Daoy (cell line): Measurements from ENCODE around the gene CSNK2A3.

- RAMPAGE, long total RNA = no peak
Measured at GRCh38 chr11:10230544-10231379, 63.3 kb downstream of the SBF2 start.

DNA sequence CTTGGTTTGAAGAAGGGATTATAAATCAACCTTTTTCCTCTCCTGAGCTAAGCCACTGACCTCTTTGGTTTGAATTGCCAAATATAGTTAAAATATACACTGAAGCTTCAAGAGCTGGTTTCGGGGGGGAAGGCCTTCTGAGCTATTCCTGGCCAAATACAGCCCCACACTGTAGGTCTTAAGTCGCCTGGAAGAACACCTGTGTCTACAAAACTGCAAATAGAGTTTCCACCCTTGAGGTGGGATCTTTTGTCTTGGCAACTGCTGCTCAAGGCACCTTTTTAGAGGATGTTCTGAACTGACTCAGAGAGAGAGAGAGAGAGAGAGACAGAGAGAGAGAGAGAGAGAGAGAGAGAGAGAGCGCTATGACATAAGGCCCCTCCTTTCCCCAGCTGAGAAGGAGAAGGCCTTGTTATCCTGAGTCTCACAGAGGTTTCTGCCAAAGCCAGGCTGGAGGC, 5.5 kb downstream of the ADM start:
- RAMPAGE, long total RNA = no peak

DNA sequence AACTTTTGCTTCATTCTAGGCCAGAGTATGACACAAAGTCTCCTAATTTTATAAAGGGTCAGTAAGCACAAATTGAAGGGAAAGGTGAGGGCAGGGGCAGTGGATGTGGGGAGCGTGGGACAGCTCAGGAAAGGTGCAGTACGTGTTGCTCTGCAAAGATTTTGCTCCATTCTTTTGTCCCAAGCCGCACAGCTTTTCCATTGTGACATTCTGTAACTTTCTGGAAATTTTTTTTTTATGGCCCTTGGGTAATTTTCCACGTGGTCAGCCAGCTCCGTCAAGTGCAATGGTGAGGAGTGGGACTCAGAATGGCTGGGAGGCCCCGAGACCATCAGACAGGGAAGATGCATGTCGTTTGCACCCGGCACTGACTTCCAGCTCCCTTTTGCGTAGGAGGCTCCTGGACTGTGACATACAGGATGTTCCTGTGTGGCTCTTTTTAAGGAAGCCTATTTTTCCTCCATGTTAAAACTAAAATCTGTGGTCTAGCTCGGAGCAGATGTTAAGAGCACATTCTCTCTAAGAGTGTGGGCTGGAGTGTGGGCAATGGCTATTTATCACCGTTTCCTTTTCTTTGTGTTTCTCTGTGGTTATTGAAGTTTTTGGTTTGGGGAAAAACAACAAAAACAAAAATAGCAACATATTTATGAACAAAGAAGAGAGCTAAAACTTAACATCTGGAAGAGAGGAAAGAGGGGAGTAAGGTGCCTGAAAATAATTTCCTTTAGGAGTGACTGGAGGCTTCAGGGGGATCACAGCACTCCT, 41.0 kb upstream of the AMPD3 start:
- RAMPAGE, long total RNA = no peak

DNA sequence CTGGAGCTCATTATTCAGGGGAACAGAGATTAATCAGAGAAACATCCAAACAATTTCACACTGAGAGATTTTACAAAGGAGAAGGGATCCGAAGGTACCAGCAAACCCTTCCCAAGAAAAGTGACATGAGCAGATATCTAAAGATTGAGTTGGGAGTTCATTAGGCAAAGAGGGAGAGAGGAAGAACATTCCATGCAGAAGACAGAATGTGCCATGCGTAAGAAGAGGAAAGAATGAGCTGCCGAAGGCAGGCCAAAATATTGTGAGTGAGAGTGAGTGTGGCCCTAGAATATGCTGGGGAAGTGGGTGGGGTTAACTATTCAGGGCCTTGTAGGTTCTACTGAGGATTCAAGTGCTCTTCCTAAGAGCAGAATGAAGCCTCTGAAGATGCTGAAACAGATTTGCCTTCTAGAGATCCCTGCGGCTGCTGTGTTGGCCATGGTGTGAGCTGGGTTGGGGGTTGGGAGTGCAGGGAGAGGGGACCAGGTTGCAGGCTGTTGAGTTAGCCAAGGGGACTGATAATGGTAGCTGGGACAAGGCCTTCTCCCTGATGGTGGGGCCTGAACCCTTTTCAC, 50.1 kb upstream of the LYVE1 start:
- RAMPAGE, long total RNA = no peak

DNA sequence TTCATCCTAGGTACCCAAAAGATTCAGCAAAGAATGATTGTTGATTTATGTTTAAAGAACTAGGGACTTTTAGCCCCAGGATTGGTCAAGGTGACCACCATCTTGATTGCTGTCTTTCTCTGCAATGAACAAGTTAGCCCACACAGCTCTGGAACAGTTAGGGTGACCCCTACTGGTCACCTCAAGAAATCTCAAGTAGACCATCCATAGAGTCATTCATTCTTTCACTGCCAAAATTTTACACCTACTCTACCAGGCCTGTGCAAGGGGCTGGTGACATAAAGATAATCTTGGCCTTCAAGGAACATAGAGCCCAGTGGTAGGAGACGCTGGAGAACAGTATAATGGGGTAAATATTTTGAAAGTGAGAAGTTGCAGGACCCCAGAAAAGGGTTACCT, 39.3 kb downstream of the IRAG1 start:
- RAMPAGE, long total RNA = no peak

DNA sequence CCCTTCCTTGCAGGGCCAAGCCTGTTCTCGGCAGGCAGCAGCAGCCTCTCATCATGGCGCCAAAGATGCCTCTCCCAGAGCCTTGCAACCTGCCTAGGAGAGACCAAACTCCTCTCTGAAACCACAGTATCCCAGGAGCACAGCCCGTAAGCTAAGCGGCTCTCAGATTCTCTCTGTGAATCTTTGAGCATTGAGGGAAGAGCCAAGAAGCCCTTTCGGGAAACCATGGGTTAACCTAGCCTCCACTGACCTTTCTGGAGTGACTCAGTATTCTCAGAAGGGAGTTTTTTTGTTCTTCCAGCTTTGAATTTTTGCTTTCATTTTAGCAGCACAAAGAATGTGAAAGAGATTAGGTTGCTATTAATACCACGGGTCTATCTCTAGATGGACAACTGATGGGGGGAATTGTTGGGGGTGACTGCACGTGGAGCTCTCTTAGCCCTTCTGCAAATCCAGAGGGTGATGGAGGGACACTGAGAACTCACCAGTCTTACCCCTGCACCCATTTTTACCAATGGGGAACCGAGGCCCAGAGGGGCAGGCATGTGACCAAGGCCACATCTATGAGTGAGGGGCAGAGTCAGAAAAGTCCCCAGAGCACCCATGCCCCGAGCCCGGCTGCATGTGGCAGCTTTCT, 36.1 kb downstream of the IRAG1 start:
- RAMPAGE, long total RNA = no peak

GRCh38 chr11:10659526-10660084, 34.0 kb downstream of the IRAG1 start:
- RAMPAGE, long total RNA = no peak

DNA sequence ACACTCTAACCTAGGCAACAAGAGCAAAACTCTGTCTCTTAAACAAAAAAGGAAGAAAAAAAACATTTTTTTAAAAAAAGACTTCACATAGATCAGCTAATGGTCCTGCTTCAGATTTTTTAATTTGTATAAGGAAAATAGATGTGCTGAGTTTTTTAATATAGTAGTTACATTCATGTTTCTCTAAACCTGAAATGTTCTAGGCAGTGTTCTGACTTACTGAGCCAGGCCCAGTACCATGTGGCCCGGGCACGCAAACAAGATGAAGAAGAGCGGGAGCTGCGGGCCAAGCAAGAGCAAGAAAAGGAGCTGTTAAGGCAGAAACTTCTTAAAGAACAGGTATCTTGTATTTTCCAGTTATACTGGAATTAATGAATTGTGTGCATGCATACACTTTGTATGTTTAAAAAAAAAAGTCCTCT, 21.3 kb downstream of the CTR9 start:
- RAMPAGE, long total RNA = no peak

GRCh38 chr11:10800391-10801215, 8.1 kb downstream of the EIF4G2 start:
- RAMPAGE, long total RNA = no peak

- RAMPAGE, long total RNA = no peak
Measured at GRCh38 chr11:10823057-10823699, 14.5 kb upstream of the EIF4G2 start.

DNA sequence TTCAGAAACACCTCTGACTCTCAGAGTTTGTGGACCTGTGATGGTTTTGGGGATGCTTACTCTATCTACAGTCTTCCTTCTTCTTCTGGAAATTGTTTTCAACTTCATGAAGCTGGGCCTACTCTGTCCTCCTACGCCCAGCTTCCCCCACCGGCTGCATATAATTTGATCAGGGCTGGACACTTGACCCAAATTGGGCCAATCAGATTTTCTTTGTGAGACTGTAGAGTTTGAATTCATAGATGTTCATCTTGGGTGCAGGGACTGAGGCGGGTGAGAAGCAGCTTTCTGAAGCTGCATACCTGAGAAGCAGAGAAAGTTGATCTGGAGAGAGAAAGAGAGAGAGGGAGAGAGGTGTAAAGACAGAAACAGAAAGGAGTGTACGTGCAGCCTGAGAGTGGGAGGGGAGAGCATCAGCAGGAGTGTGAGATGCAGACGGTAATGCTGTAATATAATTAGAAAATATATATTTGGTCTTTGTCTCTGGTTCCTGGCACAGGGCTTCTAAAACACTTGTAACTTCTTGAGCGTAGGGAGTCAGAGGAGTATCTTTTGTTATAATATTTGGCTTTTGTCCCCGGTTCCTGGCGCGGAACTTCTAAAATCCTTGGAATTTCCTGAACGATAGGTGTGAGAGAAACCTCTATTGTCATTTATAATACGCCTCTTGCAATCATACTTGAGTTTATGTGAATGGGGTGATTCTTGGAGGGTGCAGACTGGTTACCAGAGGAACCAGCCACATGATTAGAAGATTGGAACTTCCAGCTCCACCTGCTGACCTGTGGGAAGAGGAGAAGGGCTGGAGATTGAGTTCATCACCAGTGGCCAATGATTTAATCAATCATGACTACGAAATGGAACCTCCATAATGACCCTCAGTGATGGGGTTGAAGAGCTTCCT, 53.9 kb upstream of the ZBED5 start:
- RAMPAGE, long total RNA = no peak

- RAMPAGE, long total RNA = no peak
Measured at GRCh38 chr11:10932050-10932556, 74.2 kb upstream of the ZBED5 start.

DNA sequence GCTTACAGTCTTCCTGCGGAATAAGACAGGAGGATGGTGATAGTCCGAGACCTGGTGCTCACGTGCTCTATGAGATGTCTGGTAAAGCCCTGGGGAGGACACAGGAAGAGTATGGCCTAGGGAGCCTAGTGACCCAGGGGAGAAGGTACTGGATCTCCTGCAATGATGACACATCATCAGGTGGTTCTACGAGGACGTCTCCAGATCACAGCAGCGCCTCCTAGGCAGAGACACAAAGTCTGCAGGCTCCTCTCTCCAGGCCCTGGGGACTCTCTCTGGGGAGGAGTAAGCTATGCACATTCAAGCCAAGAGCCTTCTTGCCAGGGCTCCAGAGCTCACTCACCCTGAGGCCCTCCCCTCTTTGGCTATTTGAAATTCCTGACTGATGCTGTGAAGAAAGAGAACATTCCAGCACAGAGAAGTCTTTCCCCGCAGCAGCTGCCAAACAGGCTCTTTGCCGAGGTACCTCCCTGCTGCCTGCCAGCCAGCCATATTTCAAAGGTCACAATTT, 205.0 kb downstream of the CSNK2A3 start:
- RAMPAGE, long total RNA = no peak

DNA sequence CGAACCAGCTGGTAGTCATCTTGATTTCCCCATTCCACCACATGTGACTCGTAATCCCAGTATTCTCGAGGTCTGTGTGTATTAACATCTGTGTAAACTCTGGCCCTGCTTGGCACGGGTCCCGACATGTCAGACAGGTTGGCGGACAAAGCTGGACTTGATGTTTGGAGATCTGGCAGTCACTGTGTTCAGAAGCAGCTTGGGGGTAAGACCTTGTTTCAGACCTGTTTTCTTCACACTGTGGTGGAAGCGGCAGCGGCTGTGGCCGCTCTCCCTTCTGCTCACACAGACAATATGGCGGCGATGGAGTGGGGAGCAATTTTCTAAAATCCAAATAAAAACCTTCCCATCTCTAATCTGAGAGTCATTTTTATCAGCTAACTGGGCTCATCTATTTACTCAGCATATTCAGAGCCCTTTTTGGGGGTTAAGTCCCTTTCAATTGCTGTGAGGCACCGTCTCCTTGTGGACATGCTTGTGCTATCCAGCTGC, at the start of gene CSNK2A3:
CSNK2A3 (minus strand) TSS at position 259 of the 492 bp plus-strand sequence.
- RAMPAGE, long total RNA = no peak

DNA sequence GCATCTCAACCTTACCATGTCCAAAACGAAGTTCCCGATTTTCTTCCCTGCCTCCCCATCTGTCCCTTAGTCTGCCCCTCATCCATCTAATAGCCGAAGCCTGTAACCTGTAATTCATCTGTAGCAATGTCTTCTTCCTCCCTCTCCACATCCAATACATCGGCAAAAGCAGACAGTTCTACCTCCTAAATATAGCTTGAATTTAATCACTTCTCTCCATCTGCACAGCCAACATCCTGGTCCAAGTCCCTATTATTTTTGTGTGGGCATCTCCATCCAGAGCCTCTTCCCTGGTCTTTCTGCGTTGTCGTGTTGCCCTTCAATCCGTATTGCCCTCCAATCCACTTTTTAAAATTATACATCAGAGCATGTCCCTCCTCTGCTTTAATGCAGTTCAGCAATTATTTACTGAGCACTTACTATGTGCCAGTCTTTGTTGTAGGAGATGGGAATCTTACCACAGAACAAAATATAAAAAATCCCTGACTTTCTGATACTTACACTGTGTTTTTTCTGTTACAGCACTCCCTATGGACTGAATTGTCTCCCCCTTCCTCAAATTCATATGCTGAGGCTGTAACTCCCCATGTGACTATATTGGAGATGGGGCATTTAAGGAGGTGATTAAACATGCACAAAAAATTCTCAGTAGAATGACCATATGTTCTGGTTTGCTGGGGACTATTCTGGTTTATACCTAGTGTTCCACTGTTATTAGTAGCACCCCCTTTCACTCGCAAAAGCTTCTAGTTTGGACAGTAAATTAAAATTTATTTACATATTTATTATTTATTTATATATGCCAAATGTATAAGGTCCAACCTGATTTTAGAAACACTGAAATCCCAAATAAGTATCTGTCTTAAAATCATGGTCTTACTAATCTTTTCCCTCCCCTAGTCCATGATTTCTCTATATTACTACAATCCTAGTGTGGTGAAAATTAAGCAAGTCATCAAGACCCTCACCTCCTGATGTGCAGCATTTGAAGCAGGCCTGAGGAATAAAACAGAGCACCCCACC, 2.0 kb upstream of the CSNK2A3 start:
- RAMPAGE, long total RNA = no peak

DNA sequence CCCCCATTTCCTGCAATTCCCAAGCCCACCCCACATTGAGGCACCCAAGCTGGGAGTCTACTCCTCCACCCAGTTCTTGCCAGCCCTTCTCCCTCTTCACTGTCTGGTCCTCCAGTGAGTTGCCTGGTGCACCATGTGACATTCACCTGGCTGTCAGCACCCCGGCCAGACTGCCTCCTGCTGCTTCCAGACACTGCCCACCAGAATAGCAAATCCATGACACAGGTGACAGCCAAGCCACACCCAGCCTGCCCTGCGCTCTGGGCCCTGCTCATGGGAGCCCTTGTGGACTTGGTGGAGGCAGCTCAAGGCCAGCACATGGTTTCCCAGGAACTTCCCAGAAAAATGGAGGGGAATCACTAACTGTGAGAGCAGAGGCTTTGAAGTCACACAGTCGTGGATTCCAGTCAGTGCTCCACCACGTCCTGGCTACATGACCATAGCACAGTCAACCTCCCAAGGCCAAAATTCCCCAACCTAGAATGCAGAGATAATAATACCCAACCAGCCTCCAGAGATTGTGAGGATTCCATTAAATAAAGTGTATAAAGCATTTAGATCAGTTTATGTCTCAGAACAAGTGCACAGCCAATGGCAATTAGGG, 96.4 kb upstream of the CSNK2A3 start:
- RAMPAGE, long total RNA = no peak

- RAMPAGE, long total RNA = no peak
Measured at GRCh38 chr11:11584131-11584756, 37.6 kb downstream of the GALNT18 start.

DNA sequence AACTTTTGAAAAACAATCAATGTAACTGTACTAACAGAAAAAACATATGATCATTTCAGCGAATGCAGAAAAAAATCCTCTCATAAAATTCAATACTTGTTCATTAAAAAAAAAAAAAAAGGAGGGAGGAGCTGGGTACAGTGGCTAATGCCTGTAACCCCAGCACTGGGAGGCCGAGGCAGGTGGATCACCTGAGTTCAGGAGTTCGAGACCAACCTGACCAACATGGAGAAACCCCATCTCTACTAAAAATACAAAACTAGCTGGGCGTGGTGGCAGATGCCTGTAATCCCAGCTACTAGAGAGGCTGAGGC, 59.2 kb upstream of the GALNT18 start:
- RAMPAGE, long total RNA = no peak

GRCh38 chr11:11760280-11760799, 81.4 kb upstream of the USP47 start:
- RAMPAGE, long total RNA = no peak

DNA sequence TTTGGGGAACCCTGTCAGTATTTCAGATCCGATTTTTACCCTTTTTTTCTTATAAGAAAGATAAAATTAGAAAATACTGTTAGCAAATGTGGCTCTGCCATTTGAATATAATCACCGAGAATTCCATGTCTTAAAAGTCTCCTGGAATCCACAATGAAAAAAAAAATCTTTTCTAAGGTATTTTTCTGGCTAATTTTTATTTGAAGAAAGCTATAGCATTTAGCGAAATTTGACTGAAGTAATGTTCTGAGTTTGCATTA, 50.8 kb downstream of the DKK3 start:
- RAMPAGE, long total RNA = no peak